Placental epithelial cell (primary cell): ENCODE data around the genes PLA2G6 and TMEM184B.

- CAGE, long polyA plus RNA, result no peak
Measured at GRCh38 chr22:37784649-37785535, 20.1 kb upstream of the H1-0 start.

GRCh38 chr22:37904454-37905670 is 1.2 kb upstream of the MICALL1 start:
- CAGE, long polyA plus RNA, result no peak

GRCh38 chr22:37906745-37907019 is 585 bp downstream of the MICALL1 start:
- CAGE, long polyA plus RNA, result no peak

DNA sequence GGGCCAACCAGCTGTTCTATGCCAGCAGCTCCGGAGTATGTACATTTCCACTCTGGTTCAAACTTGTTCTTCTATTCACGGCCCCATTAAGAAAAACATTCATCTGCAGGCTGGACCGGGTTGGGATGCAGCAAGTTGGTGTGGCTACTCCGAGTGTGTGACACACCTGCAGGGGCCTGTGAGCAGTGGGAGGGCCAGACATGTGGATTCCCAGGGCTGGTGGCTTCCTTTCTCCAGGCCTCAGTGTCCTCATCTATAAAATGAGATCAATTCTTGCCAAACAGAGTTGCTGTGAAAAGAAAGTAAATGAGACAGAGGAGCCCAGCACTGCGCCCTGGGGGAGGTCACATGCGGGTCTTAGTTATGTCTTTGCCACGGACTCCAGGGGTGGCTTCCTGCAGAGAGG is 5.1 kb downstream of the MICALL1 start:
- CAGE, long polyA plus RNA, result no peak

- CAGE, long polyA plus RNA, result no peak
Measured at GRCh38 chr22:37981523-37981945, 2.8 kb downstream of the SOX10 start.

DNA sequence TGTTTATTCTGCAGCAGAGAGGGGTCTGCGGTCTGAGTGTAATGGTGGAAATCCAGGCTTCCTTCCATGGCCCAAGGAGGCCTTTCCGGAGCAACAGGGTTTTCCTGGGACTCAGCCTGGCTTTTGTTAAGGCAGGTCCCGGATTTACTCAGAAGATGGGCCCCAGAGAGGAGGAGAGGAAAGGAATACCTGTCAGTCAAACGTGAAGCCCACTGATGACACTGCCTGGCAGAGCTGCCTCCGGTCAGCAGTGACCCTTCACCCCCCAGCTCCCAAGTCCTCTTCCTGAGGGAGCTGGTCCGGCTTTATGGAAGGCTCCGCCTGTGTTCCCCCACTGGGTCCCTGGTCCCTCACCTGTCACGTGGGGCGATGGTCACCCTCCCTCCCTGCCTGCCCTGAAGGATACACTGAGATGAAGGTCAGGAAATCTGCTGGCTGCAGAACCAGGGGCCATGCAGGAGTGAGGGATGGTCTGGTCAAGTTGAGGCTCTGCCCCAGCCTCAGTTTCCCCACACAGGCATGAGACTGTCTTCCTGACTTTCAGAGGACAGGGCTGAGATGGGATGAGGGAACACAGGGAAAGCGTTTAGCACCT is 2.9 kb upstream of the SOX10 start:
- CAGE, long polyA plus RNA, result no peak

DNA sequence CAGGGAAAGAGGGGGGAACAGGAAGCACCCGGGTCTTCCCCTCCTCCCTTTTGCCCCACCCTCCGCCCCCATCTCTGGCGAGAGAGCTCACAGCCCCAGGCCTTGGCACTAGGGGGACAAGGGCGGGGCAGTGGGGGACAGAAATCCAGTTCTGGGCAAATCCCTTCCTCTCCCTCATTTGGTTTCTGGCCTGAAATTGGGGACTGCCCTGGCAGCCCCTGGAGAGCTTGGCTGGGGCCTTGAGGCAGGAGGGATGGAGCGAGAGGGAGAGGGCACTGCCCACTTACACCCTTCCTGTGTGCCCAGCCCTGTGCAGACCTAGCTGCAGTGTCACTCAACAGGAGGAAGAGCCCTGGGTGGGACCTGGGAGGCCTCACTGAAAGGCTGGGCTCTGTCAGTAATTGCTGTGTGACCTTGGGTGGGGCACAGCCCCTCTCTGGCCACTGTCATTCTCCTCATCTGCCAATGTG is 12.0 kb upstream of the SOX10 start:
- CAGE, long polyA plus RNA, result no peak

DNA sequence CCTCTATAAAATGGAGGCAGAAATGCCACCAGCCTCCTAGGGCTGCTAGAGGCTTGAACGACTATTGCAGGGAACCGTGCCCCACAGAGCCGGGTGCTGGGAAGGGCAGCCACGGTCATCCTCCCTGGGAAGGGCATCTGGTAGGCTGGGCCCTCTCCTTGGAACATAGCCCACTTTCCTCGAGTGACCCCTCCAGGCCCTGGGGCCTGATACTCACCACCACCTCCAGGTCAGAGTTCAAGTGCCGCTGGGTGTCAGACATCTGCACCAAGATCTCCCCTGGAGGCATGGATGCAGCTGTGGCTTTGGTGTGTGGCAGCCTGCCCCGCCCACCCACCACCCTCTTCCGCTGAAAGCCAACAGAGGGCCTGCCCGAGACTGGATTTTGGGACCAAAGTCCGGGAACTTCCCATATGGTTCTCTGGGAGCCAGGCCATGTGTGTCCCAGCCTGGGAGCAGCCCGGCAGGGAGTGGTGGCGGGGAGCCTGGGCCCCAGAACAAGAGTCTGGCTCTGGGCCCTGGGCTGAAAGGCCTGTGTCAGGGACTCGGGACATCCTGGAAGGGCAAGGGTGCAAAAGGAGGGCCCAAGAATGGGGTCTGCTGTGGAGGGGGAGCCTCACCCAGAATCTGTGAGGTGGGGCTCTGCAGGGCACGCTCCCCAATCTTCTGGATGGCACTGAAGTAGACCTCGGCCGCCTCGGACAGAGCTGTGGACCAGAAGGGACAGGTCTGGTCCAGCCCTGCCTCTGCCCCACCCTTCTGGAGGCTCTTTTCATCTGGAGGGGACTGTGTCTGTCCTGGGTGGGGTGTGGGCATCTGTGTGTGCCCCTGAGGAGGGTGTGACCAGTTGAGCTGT is 2.6 kb downstream of the BAIAP2L2 start:
- CAGE, long polyA plus RNA, result no peak

DNA sequence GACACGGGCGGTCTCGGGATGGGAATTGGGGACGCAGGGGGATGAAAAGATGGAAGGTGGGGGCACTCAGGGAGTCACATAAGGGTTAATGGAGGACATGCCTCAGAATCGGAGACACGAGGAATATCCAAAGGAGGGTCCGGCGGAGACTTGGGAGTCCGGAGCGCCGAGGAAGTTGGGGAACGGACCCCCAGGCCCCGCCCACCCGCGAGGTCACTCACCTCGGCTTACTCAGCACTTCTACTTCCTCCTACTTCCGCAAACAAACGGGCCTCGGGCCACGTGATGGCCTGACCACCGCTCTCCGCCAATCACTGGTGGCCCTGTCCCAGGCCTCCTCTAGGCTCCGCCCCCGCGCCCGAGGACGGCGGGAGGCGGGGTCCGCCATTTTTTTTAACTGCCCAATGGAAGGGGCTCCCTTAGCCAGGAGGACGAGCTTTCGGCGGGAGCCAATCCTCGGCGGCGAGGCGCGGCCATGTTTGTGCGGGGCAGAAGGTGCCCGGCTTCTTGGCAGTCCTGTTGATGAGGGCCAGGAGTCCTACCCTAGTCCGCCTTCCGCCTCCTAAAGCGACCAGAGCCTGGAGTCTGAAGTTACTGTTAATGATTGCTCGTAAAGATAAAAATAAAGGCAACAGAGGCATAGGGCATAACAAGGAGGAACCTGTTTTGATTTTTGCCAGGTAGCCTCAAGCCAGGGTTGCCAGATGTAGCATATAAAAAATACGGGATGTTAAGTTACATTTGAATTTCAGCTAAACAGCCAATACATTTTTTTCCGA is at the start of gene PLA2G6:
Gene PLA2G6, minus strand, starts transcription at position 268 of the 779 bp plus-strand sequence.
- CAGE, long polyA plus RNA, result no peak

GRCh38 chr22:38219011-38220178 is 17.6 kb downstream of the MAFF start:
- CAGE, long polyA plus RNA, result no peak

GRCh38 chr22:38235360-38235771 is 33.6 kb downstream of the MAFF start:
- CAGE, long polyA plus RNA, result no peak

DNA sequence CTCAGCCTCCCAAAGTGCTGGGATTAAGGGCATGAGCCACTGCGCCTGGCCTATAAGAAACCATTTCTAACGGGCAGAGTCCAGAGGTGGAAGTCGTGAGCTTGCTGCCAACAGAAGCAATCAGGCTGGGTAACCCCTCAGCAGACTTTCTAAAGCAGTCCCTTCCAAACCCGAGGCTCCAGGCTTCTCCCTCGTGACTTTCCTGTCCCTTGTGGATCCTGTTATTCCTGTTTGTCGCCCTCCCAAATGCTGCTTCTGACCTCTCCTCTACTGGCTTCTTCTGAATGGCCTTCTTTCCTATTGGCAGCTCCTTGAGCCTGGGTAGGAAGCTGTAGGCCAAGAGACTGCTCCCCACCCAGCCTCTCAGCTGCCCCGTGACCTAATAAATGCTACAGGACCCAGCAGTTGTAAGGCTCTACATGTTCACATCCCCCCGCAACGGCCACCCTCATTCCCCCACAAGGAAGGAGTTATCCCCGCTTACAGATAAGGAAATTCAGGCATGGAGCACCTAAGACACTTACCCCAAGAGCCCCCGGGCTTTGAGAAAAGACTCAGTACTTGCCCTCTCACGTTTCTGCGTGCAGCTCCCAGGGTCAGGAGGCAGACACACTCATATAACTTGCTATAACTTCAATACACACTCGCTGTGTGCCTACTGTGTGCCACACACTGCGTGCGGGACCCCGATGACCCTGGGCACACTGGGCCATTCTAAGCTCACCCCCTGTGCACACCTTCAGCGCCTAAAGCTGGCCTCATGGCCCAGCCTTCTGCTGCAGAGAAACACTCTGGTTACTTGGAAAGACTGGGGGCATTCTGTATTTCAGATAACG is 35.2 kb downstream of the MAFF start:
- CAGE, long polyA plus RNA, result no peak

DNA sequence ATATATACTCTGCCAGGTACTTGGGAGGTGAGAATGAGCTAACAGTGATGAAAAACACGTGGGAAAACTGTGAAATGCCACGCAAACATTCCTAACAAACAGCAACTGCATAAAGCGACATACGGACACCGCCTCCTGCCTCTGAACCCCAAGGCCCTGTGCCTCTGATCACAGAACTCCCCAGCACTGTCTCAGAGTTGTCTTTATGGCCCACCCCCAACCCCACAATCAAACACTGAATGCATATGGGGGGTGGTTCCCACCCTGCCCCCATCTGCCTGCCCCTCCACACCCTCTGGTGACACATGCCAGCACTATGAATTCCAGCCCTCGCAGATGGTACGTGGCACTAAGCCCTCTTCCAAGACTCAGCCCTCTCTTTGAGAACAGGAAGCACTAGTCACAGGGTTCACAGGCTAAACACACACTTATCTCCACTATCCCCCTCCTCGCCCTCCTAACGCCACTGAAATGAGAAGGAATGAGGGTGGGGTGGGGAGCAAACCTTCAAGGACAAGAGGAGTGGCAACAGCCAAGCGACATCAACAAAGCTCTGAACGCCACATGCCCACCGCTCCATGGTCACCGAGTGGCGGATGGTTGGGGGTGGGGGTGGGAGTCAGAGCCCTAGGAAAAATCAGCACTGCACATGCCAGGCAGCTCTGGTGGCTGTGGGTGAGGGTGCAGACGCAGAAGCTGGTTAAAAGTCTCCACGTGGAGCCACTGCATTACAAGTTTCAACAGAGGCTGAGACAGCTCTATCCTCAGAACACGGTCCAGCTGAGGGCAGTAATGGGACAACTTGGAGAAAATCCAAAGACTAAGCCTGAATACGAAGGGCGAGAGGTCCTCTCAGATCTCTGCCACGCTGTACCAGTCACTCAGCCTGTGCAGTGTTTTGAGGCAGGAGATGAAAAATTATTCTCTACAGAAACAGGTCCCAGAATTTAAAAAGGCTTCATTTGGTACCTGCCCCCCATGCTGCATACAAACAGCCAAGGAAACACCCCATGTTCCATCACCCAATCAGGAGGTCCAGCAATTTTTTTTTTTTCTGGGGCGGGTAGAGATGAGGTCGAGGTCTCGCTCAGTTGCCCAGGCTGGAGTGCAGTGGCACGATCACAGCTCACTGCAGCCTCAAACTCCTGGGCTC is 33.5 kb downstream of the TMEM184B start:
- CAGE, long polyA plus RNA, result no peak

DNA sequence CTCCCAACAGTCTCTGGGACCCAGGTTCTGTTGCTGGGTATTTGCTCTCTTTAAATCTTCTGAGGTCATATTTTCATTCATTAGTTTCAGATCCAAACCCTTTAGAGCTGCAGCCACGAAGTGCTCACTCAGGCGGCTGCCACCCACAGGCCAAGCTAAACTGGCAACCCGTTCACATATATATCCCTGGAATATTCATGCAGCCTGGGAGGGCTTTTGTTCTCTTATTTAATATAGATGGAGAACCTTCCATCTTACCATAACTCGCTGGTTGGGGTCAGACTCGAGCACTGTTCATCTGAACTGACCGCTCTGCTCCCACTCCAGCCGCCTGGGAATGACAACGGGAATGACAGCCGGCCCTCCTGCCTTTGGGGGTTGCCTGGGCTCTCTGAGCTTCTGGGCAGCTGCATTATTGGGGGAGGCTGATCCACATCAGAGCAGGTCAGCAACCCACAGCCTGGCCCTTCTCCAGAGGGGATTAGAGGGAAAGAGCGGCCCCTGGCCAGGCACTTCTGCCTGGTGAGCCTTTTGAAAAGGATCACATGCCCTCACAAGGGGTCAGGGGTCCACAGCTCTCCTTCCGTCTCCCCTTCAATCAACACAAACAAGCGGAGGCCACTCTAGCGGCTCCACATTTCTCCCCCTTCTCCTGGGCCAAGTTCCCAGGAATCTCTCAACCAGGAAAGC is 11.9 kb downstream of the TMEM184B start:
- CAGE, long polyA plus RNA, result no peak

DNA sequence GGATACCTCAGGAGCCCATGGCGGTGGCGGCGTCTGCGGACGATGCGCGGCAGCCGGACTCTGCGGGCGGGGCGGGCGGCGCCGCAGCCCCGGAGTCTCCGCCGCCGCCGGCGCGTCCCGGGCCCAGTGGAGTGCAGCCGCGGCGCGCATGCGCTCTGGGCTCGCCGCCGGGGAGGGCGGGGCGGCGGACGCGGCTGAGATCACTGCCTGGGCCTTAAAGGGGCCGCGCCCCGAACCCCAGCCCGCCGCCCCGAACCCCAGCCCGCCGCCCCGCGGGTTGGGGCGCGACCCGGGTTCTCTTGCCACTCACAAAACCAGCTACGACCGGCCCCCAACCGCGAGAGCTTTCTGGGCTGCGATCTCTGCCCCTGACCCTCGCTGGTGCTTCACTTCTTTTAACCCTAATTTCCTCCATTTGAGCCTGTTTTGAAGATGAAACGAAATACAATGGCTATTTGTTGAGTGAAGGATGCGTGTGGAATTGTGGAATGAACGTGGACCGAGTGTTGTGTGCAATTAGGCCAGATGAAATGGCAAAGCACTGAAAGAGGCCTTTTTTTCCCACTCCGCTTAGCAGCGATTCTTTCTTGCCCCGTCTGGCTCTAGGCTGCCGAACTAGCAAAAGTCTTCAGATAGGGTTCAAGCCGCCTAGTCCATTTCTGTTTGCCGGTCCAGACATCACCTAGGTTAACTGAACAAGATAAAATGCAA is at the start of gene TMEM184B:
Gene TMEM184B, minus strand, starts transcription at position 133 of the 711 bp plus-strand sequence.
- CAGE, long polyA plus RNA, result no peak

GRCh38 chr22:38295552-38296104 is 21.6 kb downstream of the CSNK1E start:
- CAGE, long polyA plus RNA, result no peak

DNA sequence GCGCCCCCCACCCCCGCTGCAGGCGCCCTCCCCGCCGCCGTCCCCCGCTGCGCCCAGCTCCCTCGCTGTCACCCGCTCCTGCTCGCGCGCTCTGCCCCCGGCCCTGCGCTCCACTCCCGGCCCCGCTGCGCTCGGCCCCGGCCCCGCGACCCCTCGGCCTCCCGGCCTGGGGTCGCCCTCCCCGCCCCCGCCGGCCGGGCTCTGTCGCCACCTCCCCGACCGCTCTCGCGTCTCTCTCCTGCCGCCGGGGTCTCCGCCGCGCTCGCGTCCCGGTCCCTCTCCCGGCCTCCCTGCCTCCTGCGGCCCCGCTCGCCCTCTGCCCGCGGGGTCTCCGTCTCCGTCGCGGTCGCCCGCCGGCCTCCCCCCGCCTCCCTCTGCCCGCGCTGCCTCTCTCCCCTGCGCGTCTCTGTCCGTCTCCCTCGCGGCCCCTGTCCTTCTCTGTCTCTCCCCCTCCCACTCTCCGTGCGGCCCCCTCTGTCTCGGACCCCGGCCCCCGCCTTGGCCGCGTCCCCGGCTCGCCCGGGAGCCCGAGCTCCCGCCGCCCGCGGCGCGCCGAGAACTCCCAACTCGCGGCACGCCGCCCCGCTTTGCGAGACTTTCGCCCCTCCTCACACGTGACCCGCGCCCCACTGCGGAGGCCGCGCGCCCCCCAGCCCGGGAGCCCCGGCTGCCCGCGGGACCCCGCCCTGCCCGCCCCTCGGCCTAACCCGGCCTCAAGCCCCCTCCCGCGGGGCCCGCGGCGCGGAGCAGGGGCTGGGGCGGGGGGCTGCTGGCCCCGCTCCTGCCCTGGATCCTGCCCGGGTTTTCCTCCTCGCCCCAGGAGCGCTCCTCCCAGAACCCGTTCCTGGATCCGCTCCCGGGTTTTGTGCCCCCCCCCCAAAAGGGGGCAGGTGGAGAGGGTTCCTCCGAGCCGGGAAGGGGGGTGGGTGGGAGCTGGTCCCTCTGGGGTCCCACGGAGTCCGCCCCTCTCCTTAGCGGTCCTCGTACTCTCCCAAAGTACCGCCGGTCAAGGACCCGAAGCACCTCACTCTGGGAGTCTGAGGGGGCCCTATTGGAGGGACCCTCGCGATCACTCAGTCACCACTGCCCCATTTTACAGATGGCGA is 679 bp upstream of the KCNJ4 start:
- CAGE, long polyA plus RNA, result no peak

GRCh38 chr22:38490460-38490861 is 15.7 kb downstream of the DDX17 start:
- CAGE, long polyA plus RNA, result no peak

DNA sequence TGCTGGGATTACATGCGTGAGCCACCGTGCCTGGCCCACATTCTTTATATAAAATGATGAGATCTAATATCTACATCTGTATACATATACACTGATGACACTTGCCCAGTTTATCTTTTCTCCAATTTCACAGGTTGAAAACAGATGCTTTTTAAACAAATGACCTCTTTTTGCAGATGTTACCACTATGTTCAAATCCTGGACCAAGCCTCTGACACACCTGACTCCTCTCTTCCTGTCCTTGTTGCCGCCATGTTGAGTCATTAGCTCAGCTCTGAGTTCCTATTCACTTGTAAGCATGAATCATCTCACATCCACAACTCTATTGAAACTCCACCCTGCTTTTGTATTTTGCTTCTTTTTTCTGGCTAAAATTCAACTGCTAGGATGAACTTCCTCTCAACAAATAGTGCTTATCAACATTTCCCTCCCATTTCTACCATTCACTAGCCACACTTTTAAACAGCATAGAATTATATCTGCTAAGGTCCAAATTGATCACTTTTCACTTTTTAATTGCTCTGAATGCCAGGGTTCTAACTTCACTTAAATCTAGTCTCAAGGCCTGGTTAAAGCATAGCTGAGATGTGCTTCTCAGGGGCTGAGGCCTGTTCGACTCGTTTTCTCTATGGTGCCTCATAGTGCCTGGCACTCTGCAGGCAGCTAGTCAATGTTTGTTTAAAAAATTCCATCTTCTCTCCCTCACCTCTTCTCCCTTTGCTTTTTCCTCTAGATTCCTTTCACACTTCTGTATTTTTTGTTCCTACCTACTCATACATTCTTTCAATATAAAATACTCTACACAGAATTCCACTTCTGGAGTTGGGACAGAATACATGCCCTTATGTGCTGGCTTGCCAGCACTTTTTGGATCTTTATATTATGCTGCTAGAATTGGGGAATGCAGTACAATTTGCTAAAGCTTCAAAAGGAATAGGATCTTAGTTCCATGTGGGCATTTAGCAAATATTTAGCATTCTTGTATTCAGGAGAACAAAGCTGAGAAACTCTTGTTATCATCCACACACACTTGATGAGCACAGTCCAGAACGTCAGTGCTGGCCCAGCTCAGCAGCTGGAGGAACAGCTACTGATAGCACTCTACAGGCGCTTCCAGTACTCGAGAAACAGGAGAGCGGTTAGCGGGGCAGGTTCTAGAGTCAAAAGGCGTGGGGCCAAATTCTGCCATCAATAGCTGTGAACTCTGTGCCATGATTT is 3.8 kb downstream of the JOSD1 start:
- CAGE, long polyA plus RNA, result no peak

DNA sequence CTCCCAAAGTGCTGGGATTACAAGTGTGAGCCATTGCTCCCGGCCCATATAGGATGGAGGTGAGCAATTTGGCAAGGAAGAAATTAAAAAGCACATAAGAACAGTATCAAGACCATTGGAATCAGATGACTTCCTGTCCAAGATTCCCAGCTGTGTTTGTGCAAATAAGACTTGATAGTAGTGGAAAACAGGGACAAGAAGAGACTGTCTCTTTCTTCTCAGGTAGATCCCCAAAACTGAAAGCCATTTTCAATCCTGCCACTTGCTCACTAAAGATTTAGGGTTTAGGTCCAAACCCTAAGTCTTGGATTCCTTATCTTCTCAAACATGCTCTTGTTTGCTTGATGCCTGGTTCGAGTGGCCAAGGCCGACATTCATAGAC is 1.2 kb upstream of the GTPBP1 start:
- CAGE, long polyA plus RNA, result no peak